Endodermal cell (in vitro differentiated cells): ENCODE measurements around a stretch of chr5.

DNA sequence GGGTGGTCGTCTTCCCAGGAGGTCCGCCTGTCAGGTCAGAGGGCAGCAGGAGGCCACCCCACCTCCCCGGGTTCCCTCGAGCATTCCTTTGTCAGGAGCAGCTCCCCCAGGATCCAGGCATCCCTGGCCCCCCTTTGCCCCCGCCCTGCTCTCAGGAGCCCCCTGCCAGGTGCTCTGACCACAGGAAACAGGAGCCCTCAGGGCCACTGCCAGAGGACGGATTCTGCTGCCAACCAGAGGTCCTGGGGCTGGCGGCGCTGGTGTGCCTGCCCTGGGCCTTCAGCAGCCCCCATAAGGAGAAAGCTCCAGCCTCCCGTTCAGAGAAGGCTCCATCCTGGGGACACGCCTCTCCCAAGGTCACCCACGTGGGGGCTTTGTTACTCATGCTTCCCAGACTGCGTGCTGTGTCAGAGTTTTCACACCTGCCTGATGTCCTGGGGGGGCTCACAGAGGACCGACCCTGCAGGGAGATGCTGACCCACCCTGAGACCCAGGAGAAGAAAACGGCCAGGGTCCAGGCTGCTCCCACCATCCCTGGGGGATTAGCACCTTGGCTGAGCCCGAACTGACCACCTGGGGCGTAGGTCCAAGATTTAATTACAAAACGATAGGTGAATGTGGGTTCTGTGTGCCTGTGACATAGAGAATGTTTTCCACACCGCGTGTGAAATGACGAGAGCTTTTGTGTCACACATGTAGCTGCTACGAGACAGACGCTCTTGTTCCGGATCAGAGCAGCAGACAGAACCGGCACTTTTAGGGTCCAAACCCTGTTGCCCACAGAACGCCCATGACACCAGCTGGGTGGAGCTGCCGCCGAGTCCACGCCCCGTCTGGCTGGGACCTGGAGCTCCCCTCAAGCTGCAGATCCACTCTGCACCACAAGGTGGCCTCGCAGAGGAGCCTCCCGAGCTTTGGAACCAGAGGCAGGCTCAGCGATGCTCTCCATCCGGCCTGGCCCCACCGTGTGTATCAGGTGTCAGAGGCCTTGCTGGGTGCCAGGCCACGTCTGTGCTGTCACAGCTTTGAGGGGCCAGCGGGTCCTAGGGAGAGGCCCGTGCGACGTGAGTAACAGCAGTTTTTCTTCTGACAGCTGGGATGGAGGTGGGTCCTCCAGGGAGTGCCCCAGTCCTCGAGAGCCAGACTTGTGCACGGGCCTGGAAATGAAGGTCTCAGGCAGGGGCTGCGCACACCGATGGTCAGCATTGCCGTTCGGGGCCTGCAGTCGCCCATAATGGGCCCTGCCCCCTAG, 3.0 kb upstream of the LRRC14B start:
- PRO-cap, result no peak

DNA sequence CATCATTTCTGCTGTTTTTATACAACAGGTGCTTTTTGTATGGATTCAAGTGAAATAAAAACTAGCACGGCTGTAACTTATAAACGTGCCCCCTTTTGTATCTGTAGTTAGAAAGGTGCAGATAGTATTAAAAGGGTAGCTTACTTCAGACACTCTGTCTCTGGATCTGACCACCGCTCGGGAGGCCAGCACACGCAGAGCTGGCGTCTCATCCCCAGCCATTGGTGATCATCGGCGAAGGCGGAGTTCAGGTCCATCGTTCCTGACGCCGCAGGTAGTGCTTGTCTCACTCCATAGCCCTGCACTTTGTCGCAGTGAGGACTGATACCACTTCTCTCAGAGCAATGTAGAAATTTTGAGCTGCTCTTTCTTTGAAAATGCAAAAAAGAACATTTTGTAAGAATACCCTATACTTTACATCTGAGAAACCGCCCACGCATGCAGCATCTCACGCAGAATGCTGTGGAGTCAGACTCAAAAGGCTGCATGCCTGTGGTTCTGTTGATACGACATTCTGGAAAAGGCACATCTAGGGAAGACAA, 19.6 kb downstream of the SDHA start:
- PRO-cap, result no peak

DNA sequence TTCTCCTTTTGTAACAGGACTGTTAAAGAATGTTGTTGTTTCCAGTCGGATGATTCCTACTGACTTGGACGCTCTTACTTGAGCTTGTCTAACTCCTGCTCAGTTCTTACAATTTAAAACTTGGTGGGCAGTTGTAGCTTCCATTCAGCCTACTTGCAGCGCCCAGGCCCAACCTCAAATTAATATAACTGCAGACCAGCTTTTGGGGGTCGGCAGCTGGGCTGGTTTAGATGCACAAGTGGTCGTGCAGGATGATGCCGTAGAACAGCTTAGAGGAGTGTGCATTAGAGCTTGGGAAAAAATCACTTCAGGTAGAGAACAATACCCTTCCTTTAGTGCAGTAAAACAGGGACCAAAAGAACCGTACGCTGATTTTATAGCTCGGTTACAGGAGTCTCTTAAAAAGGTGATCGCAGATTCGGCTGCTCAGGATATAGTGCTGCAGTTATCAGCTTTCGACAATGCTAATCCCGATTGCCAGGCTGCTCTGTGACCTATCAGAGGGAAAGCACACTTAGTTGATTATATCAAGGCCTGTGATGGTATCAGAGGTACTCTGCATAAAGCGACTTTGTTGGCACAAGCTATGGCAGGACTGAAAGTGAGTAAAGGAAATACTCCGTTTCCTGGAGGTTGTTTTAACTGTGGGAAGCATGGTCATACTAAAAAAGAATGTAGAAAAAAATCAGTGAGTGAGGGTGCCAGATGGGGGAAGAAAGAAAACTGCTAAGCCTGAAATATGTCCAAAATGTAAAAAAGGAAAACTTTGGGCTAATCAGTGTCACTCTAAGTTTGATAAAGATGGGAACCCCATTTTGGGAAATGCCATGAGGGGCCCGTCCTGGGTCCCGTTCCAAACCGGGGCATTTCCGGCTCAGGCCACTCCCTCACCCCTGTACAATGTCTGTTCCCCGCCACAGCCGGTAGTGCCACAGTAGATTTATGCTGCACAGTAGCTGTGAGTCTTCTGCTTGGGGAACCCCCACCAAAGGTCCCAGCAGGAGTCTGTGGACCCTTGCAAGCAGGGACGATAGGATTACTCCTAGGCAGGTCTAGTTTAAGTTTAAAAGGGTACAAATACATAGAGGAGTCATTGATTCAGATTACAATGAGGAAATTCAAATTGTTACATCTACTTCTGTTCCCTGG, 25.5 kb downstream of the SDHA start:
- PRO-cap, result no peak

- PRO-cap, result no peak
Measured at GRCh38 chr5:279940-280613, 8.6 kb downstream of the PDCD6 start.

DNA sequence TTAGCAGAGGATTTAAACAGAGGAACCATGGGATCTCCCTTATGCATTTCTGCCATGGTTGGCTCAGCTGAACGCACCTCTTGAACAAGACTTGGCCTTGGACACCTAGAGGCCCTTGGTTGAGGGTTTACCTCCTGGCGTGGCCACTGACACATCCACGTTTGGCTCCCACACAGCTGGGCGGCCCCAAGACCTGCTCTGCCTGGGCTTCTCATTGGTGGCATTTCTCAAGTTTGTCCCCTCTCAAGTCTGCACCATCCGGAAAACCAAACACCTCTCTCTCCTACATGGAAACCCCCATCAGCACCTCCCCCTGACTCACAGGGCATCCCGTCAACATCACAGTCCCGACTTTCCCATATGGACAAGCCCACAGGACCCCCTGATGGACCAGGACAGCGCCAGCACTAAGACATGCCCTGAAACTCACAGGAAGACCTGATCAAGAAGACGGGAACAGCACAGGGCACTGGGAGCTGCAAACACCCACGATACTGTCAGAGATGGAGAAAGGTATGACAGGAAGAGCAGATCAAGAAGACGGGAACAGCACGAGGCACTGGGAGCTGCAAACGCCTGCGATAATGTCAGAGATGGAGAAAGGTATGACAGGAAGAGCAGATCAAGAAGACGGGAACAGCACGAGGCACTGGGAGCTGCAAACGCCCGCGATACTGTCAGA, 21.5 kb downstream of the PDCD6 start:
- PRO-cap, result no peak

DNA sequence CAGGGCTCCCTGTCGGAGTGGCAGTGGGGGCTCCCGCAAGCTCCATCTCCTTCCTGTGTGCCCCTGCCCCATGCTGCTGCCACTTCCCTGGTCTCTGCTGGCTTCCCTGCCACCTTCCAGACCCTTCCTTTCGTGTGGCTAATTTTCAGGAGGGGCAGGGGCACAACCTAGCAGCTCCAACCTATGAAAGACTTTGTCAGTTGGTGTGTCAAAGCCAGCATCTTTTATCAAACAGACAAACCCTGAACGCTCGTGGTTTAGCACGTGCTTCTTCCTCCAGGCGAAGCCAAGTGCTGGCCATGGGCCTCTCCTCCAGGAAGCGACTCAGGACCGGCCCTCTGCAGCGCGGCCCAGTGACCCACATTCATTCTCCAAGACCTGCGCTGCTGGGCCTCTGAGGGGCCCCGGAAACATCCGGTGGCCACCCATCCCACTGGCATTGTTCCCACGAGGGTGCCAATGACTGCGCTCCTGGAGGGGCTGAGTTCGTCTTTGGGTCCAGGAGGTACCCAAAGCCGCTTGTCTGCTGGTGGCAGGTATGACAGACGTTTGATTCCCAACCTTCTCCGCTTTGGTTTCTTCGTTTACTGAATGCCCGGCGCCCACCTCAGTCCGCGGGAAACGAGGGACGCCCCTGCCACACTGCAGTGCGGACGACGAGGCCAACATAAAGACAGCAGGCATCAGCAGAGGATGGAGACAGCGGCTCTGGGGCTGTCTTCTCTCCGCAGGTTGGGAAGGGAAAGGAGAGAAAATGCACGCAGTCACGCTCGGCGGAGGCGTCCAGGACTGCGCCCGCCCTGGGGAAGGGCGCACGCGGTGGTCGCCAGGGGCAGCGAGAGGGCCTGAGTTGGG, 610 bp upstream of the EXOC3 start:
- PRO-cap, result no peak

GRCh38 chr5:472873-473407, 30.0 kb downstream of the EXOC3 start:
- PRO-cap, result bidirectional peak, plus-strand start at chr5:473220, minus-strand start at chr5:473007

DNA sequence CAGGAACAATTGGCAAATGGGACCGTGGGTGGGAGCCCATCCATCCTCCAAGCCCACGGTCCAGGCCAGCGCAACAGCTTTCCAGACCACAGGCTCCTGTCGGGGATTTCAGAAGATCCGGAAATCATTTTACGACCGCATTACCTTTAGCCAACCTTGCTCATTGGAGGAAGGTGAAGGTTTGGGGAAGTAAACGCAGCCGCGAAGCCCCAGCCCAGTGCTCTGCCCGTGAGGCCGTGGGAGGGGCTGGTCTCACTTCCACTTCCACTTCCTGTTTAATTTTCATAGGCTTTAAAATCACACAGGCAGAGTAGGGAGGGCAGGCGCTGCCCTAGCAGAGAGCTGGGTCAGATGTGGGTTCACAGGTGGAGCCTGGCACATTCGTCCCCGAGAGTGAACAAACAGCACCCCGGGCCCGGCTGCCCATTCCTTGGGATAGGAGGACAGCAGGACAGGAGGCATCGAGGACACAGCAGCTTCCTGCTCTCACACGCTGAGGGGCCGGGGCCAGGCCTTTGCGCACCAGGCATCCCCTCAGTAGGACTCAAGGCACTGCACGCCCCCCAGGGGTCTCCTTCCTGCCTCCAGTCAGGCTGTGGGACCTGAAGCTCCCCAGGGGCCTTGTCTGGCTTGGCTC, 19.8 kb upstream of the SLC9A3 start:
- PRO-cap, result no peak

DNA sequence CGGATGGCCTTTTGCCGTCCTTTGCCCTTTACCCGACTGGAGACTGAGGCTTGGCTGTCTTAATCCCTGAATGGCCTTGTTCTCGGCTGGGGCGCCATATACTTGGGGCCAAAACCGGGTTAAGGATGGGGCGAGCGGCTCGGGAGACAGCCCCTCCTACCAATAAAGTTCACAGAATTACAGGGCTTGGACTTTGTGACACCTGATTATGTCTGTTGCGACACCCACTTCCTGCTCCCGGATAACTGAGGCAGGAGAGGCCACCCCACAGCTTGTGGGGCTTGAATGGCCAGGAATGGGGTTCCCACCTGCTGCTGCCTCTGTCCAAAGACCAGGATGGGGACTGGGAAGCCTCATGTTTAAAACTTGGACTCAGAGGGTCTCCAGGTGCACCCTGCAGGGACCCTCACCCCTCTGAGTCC, 22.4 kb upstream of the SLC9A3 start:
- PRO-cap, result no peak

GRCh38 chr5:956172-956371, 52.5 kb upstream of the NKD2 start:
- PRO-cap, result no peak

DNA sequence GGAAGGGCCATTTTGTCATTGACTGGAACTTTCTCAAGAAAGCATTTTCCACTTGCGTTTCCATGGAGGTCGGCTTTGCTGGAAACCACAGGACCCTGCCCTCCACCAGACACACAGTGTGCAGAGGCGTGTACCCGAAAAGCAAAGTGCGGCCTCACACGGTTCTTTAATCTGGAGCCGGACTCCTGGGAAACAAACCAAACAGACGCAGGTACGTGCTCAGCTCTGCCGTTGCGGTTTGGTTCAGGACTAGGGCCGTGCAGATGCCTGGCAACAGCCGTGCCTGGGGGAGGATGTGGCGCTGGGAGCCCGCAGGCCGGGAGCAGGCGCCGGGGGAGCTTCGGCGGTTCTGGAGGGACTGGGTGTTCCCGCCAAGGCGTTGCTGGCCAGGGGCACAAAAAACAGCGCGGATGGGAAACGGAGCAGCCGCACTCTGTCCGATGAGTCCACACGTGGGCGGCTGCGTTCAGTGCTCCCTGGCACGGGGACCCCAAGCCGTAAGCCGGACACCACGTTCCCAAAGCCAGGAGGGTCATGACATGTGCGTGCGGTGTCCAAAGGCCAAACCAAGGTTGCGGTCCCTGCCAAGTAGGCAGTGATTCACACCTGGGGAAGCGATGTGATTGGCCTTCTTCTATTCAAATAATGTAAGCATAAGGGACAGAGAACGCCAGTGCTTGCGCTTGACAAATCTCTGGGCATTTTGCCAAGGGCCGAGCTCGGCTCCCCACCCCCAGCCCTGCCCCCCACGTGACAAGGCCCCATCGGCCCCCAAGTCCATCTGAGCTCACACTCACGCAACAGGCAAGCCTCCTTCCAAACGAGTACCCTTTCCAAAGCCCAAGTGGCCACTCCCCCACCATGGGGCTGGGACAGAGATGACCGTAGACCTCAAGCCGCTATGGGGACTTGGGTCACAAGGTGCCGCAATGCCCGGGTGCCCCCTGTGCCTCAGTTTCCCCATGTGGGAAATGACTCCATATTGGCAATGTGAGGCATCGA, 49.8 kb upstream of the NKD2 start:
- PRO-cap, result no peak

DNA sequence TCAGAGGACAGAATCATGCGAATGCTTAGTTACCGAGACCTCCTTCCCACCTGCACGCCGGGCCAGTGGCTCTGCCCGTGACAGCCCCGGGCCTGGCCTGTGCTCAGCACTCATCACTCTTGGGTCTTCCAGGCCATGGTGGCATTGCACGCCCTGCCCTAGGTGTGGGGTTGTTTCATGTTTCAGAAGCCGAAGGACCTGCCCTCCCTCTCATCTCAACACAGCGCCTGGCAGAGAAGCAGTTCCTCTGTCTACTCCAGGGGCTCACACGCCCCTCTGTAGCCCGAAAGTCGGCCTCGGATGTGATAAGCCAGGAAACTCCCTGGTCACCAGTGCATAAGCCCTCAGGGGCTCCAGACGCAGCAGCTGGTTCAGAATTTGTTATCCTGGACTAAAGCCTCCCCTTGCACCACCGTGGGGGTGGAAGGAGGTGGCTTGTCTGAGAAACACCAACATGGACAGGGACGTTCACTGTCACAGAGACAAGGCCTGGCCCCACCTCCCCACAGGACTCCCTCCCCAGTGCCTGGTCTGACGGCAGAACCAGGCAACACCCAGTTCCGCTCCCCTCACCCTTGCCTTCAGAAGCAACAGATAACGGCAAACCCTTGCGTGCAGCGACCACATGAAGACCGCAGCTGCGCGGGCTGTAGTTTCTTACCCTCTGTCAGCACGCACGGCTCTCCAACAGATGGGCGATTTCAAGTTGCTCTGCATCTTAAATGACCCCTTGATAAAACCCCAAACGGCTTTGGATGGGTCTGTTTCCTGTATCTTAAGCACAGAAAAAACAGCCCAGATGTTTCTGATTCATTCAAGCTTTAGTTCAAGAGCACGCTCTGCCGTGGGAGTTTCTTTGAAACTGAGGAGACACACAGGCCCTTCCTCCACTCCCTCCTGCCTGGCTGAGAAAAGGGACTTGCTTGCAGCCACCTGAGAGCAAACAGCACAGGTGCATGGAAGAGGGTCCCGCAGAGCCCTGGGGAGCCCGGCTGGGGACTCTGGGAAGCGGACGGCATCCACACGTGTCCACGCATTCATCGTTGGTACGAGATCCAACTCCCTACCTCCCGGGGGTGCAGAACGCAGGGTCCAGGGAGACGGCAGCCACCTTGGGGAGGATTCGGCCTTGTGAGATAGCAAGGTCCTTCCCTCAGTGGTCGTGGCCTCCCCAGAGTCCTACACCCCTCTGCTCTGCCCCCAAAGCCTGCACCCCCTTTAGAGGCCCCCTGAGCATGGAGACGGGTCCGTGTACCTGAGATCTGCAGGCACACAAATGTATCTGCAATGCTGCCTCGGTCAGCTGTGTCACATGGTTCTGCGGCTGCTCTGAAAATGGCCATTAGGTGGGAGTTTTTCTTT, 44.7 kb upstream of the NKD2 start:
- PRO-cap, result no peak

GRCh38 chr5:991579-991921, 17.1 kb upstream of the NKD2 start:
- PRO-cap, result no peak

DNA sequence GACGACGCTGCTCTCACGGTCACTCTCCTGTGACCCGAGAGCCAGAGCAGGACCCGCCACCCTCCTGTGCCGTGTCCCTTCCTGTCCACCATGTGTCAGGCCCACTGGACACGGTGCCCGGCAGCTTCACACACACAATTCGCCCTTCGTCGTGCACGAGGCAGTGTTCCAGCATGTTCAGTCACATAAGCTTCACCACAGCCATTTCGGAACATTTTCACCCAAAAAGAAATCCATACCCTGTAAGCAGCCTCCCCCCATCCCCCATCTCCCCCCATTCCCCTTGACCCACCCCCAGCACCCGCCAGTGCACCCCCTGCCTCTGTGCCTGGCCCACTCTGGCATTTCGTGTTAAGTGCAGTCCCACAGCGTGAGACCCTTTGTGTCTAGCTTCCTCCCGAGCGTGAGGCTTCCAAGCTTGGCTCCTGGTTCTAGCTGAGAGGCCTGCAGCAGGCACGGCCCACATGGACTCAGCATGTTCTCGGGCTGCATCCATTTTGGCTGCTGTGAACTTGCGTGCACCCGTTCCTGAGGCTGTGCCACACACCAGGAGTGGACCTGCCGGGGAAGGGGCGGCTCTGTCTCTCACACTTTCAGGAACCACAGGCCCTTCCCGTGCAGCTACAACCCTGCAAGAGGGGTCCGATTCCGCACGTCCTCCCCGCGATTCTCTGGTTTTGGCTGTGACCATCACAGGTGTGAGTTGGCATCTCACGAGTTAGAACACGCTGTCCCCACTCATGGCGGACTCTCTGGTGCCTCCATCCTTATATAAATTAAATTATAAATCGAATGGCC, 40.7 kb downstream of the NKD2 start:
- PRO-cap, result no peak

DNA sequence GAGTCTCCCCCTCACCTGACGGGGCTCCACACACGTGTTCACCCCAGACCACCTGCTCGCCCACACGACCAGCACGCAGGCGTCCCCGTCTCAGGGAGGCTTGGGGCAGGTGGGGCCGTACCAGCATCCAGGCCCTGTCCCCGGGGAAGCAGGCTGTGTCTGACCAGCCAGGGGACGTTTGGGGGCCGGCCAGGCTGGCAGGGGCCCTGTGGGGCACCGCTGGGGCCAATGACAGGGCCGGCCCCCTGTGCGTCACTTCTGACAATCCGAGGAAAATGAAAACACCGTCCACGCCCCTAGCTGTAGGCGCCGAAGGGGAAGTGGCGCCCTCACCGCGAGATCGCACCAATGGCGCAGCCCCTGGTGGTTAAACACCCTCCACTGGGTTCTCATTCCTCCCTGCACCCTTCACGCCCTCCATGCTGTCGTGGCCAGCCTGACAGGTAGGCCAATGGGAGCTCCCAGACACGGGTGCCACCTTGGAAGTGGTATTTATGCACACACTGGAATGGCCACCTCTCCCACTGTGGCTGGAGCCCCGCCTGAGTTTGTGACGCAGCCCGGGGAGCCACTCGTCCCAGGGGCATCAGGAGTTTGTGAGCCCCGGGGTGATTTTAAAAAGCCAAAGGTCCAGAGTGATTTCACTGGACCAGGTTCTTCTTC, 49.5 kb downstream of the NKD2 start:
- PRO-cap, result no peak

GRCh38 chr5:1095787-1096202, 16.1 kb downstream of the SLC12A7 start:
- PRO-cap, result no peak

DNA sequence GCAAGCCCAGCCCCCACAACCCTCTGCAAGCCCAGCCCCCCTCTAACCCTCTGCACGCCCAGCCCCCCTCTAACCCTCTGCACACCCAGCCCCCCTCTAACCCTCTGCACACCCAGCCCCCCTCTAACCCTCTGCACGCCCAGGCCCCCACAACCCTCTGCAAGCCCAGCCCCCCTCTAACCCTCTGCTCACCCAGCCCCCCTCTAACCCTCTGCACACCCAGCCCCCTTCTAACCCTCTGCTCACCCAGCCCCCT, 13.8 kb downstream of the SLC12A7 start:
- PRO-cap, result no peak

GRCh38 chr5:1101690-1102699, 9.9 kb downstream of the SLC12A7 start:
- PRO-cap, result bidirectional peak, plus-strand start at chr5:1102196, minus-strand start at chr5:1101880; unidirectional peak, minus-strand start at chr5:1102281

DNA sequence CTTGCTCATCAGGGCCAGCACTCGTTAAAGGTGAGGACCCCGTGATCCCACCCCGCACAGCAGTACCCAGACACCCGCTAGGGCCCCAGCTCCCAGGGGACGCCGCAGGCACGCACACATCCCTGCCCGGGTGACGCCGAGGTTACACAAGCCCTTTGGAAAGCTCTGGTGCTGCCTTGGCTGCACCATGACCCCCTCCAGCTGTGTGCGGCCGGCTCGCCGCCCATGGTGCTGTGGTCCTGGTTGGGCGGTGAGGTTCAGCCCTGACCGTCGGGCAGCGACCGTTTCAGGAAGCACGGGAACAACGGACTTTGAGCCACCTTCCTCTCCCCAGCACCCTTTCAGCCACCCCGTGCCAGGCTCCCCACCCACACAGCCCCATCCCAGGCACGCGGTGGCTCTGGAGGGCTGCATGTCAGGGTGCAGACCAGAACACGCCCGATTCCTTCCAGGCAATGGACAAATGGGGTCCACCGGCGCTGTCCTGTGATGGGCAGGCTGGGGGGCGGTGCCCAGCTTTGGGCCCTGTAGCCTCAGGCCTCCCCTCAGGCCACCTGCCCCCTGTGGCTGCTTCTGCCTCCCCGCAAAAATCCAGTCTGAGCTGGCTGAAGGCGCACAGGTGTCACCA, 7.6 kb upstream of the SLC12A7 start:
- PRO-cap, result no peak

GRCh38 chr5:1122557-1122884, 10.7 kb upstream of the SLC12A7 start:
- PRO-cap, result no peak